Cytotoxic T cell (primary cell): Measurements from ENCODE around the gene KLF6.

GRCh38 chr10:3248966-3249324 lies 76.4 kb upstream of the PITRM1 start:
- PRO-cap, 2 experiments, result no peak in any of the 2 experiments

GRCh38 chr10:3465091-3466052 lies 292.8 kb upstream of the PITRM1 start:
- PRO-cap, 2 experiments, result no peak in any of the 2 experiments

- PRO-cap, 2 experiments, result no peak in any of the 2 experiments
These were observed 299.8 kb upstream of the PITRM1 start for GRCh38 chr10:3471918-3473187.

DNA sequence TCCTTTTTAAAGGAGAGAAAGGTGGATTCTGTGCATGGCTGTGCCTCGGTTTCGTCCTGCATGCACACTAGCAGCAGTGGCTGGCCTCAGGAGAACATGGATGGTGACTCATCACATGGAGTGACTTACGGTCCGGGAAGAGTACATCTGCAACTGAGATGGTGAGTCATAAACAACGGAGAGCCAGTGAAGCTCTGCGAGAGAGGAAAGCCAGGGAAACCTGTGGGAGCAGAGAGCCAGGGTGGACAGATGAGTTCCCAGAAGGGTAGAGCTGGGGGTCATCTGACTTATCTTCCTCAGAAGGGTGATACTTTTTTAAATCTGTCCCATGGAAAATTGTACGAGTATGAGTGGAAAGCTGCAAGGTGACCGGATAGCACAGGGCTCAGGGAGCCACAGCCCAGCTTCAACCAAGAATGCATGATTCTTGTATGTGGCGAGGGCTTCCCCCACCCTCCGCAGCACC lies 259.1 kb downstream of the KLF6 start:
- PRO-cap, 2 experiments, result no peak in any of the 2 experiments

DNA sequence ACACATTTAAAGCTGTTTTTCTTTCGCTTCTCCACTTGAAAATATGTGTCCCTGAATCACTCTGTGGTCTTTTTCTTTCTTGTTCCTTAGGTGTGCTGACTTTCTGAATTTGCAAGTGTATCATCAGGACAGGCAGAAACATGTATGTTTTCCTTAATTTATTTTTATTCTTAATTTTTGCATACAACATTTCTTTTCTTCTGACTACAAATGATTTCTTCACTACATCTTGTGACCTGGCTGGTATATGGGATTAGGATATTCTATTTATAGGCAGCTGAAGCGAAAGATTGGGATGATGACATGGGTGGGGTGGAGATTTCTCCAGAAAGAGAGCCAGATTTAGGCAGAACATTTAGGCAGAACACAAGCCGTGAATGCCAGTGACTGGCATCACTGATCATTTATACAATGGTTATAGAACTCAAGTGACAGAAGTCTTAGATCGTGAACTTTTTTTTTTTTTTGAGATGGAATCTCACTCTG lies 256.8 kb downstream of the KLF6 start:
- PRO-cap, 2 experiments, result no peak in any of the 2 experiments

DNA sequence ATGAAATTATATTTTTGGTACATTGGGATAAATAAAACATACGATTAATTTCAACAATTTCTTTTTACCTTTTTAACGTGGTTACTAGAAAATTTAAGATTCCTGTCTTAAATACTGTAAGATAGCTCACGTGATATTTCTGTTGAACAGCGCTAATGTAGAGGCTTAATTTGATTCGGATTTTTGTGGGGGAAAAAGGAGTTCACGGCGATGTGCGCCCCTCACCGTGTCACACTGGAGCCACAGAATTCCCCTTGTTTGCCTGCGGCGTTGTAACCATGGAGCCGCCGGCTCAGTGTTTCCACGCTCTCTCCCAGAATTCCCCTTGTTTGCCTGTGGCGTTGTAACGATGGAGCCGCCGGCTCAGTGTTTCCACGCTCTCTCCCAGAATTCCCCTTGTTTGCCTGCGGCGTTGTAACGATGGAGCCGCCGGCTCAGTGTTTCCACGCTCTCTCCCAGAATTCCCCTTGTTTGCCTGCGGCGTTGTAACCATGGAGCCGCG lies 228.9 kb downstream of the KLF6 start:
- PRO-cap, 2 experiments, result no peak in any of the 2 experiments

DNA sequence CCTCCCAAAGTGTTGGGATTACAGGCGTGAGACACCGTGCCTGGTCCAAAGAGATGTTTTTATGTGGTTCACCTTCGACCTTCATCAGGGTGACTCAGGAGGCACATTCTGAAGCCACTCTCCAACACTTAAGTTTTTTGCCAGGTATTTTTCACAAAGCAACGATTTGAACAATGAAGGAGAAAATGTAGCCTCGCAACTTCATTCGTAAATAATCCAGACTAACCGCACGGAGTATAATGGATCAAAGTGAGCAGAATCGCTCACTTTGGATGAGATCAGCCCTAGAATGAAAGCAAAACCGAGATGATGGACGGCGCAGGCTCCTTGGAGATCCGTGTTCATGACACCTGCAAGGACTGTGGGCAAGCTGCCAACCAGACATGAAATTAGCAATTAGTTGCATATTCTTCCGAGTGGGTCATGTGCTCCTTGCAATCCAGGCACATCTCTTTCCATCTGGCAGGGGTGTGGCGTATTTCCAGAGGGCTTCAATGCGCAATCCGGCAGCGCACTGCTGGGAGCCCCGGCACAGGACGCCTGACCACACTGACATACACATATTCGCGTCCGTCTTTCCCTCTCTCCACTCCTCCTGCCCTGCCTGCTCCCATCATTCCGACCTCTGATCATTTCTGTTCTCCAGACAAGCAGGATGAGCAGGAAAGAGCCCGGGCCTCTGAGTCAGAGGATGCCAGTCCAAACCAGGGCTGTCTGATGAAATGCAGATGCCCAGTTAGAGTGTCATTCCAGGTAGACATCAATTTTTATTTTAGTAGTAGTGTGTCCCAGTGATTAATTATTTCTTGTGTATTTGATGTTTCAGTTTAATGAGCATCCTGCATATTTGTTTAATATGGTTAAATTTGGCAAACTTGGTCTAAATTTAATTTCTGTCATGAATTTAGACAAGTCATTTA lies 148.4 kb downstream of the KLF6 start:
- PRO-cap, 2 experiments, result no peak in any of the 2 experiments

GRCh38 chr10:3740383-3741040 lies 44.5 kb downstream of the KLF6 start:
- PRO-cap, 2 experiments, result peak in 1 of 2 experiments; most common plus-strand start chr10:3740802 (in 1); most common minus-strand start chr10:3740602 (in 1)

DNA sequence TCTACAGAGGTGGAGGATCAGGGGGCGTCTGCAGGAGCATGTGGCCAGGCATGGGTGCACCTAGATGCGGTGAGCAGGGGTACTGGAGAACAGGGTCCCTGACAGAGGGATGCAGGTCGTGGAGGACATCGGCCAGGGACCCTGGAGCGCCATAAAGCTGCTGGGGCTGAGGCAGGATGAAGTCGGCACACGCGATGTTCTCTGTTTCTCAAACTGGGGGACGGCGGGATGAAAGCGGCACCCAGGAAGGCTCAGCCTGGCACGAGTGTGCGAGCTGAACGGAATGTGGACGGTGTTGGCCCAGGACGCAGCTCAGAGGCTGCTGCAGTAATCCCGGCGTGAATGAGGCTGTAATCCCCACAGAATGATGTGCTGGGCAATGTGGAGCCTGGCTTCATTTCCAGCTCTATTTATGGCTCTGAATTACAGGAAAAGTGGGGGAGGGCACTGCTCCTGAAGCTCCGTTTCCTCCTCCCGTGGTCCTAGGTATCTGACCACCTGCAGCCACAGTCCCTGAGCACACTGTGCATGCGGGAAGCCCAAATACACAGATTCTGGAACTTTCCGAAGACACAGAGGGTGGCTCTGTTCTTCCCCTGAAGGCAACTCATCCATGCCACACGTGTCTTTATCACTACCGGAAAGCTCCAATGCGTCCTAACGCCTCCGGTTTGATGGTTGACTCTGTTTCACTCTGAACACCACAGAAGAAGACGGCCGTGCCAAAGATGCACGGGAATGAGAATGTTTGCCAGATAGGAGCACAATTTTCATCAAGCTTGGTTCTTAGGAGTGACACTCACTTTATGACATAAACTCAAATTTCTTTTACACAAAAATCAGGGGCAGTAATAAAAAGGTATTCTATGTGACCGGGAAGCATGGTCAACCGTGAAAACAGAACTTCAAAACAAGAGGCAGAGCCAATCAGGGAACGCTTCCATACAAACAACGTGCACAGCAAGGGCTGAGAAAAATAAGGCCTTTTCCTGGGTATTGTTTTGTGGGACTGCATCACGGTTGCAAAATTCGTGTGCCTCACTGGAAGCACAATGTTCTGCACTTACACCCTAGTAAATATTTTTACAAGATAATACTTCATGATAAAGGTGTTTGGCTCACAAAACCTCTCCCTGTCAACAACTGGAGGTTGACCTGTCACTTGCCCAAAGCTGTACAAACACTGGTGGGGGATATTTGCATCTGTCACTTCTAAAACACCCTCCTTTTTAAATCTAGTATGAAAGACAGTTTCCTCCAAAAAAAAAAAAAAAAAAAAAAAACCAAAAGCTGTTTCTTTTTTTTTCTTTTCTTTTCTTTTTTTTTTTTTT lies 37.4 kb downstream of the KLF6 start:
- PRO-cap, 2 experiments, result no peak in any of the 2 experiments

DNA sequence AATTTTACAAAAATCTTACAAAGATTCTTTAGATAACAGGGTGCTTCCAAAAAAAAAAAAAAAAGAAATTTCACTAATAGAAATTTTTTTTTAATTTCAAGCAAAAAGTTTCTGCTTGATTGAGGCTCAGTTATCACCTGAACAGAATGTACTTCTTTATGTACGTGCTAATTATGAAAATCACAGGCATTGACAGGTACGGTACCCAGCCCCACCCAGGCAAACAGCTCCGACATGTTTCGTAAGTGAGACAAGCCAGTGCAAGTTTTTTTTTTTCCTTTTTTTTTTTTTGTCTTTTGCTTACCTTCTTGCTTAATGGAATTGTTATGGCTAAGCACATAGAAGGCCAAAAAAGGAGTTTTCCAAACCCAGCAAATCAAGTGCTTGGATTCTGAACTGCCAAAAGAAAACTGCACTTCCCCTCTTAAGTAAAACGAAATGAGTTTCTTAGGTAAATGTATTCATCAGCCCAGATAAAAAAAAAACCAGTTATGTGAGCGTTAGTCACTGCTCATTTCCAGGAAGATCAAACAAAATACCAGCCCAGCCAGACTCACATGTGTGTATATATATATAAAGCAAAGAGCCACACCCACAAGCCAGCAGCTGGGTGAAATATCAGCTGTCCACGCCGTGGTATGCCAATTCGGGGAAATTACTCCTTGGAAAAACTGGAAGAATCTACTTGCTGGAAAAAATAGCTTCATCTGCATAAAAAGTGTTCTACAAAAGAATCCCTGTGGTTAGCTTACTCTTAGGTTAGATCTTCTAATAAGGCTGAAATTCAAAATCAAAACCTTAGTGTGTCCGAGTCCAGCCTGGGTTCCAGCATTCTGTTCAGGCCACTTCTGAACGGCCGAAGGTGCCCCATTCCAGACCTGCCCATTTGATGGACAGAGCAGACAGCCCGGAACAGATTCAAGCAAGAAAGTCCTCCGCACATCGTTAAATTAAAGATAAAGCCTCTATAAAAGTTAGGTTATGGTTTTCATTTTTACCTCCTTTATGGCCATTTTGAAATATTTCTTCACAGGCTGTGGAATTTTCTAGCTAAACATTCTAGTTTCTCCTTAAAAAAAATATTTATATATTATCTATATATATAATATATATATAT lies 8.0 kb downstream of the KLF6 start:
- PRO-cap, 2 experiments, result peak in 2 of 2 experiments; most common plus-strand start position 602 of the sequence (in 1); most common minus-strand start position 440 of the sequence (in 2)

GRCh38 chr10:3784573-3785460 lies at the start of gene KLF6:
KLF6 (minus strand) TSS chr10:3785209.
- PRO-cap, 2 experiments, result peak in 2 of 2 experiments; most common plus-strand start chr10:3784642 (in 1); most common minus-strand start chr10:3785209 (in 2)

DNA sequence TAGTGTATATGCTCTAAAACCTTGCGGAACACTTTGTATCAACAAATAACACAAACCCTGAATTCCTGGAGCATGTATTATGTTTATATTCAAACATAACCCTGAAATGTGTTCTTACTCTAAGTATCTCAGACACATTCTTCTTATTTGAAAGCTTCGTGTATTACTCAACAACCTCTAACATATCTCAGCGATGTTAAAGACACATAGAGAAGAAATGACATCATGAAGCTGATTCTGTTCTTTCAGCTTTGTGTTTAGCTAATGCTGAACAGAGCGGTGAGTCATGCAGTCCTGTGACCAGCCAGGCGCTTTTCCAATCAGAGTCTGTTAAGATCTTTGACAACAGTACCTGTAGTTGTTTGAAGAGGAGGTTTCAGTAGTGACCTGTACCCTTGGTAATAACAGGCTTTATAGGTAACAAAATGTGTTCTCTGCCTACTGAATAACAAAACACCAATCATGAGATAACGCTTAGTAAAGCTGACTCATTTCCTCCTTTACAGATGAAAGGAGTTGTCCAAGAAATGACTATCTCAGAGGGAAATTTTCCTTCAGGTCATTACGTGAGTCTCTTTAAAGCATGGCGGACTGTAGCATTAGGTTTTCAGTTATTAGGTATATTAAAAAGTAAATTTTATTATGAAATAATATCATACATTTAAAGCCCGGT lies 67.3 kb upstream of the KLF6 start:
- PRO-cap, 2 experiments, result peak in 2 of 2 experiments; most common plus-strand start position 562 of the sequence (in 2); most common minus-strand start position 329 of the sequence (in 2)

DNA sequence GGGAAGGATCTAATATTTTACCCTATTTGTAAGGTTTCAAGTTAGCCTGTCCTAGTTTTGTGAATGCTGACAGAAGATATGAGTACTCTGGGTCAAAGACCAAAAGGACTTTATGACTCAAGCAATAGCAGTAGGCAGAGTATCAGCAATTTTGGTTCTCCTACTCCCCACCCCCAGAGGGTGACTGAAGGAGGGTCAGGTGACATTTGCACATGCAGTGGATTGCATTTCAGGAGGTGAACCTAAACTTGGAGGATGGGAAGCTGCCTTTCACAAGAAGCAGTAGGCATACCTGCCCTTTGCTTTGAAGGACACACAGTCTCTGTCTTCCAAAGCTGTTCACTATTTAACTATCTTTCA lies 84.1 kb upstream of the KLF6 start:
- PRO-cap, 2 experiments, result no peak in any of the 2 experiments

- PRO-cap, 2 experiments, result no peak in any of the 2 experiments
These were observed 126.7 kb upstream of the KLF6 start for GRCh38 chr10:3911503-3912407.

DNA sequence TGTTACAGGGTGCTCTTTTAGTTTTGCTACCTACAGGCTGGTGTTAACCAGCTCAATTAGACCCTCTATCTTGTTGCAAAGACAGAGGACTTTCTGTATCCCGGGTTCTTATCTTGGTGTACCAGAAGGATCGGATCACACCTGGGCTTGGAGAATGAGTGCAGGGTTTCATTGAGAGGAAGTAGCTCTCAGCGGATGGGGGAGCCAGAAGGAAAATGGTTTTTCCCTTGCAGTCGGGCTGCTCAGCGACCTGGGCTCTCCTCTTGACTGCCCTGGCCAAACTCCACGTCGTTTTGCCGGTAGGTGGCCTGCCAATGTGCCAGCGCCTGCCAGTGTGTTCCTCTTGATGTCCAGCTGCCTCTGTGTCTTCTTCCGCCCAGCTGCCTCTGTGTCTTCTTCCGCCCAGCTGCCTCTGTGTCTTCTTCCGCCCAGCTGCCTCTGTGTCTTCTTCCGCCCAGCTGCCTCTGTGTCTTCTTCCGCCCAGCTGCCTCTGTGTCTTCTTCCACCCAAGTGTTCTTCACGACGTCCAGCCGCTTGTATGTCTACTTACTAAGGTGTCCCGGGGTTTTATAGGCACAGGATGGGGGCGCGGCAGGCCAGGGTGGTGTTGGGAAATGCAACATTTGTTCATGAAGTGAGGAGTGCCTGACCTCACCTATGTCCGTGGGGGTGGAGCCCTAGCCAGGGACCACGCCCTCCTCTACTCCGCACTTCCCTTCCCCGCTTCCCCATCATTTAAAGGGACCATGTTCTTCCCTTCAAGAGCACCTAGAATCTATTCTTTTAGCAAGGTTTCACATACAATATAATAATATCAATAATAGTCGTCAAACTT lies 364.3 kb upstream of the KLF6 start:
- PRO-cap, 2 experiments, result no peak in any of the 2 experiments

DNA sequence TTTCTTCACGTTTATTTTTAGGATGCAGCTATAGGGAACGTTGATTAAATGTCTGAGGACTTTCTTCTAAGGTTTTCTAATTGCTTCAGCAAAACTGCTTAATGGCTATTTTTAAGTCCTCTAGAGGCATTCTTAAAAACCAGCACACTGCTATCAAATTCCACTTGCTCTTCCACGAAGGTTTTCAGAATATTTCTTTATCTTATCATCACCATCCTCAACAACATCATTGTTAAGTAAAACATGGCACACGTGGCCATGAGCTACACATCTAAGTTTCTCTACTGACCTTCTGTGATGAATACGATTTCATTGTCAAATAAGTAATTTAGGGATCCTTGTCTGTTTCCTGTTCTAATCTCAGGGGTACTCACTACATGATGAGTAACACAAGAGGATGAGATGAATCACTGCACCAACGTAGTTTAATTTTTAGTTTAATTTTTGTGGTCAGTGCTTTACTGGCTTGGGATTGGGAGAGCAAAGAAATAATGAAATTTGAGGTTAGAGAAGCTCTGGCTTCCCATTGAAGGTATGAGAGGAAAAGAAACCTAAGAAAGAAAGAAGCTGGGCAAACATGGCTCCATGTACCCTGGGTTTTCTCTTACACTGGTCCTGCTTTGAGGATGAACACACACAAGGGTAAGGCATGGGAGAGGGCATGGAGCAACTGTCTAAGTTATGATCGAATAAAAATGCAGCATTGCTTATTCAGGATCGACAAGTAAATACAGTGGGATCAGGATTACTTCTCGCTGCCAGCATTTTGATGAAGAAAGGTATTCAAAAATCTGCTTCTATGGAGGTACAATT lies 461.9 kb upstream of the KLF6 start:
- PRO-cap, 2 experiments, result no peak in any of the 2 experiments

GRCh38 chr10:4353701-4354840 lies 471.9 kb upstream of the AKR1E2 start:
- PRO-cap, 2 experiments, result no peak in any of the 2 experiments

GRCh38 chr10:4623509-4623811 lies 202.5 kb upstream of the AKR1E2 start:
- PRO-cap, 2 experiments, result no peak in any of the 2 experiments

DNA sequence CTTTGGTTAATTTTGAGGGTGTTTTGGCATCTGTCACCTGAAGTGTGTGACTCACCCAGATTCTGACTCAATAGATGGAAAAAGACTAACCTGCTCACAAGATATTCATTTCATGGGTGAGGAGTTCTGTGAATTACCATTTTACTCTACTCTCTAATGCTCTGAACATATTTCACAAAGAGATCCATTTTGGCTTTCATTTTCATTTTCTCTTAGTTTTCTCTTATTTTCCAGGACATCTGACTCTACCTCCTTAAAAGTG lies 174.3 kb upstream of the AKR1E2 start:
- PRO-cap, 2 experiments, result no peak in any of the 2 experiments

- PRO-cap, 2 experiments, result no peak in any of the 2 experiments
These were observed 19.3 kb upstream of the AKR1C1 start for GRCh38 chr10:4943902-4944278.